Metastatic Pancreatic Carcinoma in the Ovary (tissue), 1 donor: ENCODE results near the genes TMEM14A and GCLC.

- PRO-cap = no peak
These were observed 232.1 kb downstream of the PKHD1 start for GRCh38 chr6:51855308-51855818.

DNA sequence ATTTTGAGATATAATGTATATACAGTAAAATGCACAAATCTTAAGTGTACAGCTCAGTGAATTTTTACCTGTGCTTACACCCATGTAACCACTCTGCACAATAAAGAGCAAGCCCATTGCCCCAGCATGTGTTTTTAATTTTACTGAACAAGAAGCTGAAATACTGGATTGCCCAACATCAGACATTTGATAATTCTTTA lies 1.1 kb upstream of the MCM3 start:
- PRO-cap = no peak

GRCh38 chr6:52305729-52306468 lies 21.4 kb upstream of the MCM3 start:
- PRO-cap = no peak

- PRO-cap = no peak
These were observed 35.9 kb upstream of the PAQR8 start for GRCh38 chr6:52325649-52326839.

- PRO-cap = no peak
These were observed 597 bp upstream of the PAQR8 start for GRCh38 chr6:52361261-52361847.

DNA sequence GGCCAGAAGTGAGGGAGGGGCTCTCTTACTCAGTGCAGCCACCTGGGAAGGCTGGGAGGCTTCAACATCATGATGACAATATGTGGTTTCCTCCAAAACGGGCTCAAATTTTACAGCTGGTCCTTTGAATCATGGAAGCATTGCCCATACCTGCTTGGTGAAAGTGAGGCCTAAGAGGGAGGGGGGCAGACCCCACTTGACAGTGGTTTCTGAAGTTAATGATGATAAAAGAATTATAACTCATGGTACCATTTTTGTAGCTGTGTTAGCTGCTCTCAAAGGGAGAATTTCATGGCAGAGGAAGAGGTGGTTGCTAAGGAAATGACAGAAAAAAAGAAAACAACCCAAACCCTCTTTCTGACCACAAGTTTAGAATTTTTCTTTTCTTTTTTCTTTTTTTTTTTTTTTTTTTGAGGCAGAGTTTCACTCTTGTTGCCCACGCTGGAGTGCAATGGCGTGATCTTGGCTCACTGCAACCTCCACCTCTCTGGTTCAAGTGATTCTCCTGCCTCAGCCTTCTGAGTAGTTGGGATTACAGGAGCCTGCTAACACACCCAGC lies 22.3 kb upstream of the EFHC1 start:
- PRO-cap = no peak

DNA sequence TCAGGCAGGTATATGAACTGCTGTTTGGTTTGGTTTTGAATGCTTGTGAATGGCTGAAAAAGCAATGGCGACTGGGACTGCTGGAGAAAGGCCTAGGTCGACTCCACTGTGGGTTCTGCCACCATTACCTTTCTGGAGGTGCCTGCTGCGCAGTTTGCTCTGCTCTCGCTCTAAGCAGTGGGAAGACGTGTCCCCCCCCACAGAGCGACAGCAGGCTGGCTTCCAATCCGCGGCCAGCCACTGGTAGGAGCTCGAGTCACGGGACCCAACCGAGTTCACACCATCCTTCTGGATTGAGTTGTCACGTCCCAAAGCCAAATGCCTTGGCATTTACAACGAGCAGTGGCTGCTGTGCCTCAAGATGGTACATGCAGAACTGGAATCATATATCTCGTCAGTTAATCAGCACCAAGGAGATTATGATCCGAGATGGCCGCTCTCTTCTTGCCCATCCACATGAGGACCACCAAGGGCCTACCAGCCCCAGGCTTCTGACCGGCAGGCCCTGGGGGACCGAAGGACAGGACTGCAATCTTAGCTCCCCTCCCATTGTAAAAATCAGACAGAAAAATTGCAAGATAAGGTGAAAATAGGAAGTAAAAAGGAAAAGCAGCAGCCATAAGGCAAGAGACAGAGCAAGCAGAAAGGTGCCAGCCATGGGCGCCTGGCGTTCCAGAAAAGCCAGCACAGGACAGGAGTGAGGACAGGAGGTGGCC lies 74.5 kb downstream of the TRAM2 start:
- PRO-cap = no peak

DNA sequence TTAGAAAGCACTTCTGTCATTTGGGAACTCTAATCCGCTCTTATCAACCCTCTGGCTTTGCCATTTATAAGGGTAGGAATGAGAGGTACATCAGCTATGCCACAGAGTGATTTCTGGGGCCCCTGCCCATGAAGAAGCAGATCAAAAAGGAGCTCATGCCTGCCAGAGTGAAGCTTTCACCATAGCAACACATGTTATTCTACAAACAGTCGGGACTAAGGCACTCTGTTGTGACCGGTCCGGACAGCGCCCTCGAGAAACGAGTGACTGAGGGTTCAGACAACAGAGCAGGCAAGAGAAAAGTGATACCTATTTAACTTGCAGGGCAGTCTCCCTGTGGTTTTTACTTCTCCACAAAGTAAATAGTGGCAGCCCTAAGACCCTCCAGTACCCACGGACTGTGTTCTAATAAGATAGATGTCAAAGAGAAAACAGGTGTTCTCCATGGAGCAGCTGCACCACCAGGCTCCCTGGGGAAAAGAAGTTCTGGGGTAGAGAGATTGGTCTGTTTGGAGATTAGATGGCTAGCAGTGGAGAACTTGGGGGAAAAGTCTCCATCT lies 5.6 kb downstream of the TRAM2 start:
- PRO-cap = no peak

DNA sequence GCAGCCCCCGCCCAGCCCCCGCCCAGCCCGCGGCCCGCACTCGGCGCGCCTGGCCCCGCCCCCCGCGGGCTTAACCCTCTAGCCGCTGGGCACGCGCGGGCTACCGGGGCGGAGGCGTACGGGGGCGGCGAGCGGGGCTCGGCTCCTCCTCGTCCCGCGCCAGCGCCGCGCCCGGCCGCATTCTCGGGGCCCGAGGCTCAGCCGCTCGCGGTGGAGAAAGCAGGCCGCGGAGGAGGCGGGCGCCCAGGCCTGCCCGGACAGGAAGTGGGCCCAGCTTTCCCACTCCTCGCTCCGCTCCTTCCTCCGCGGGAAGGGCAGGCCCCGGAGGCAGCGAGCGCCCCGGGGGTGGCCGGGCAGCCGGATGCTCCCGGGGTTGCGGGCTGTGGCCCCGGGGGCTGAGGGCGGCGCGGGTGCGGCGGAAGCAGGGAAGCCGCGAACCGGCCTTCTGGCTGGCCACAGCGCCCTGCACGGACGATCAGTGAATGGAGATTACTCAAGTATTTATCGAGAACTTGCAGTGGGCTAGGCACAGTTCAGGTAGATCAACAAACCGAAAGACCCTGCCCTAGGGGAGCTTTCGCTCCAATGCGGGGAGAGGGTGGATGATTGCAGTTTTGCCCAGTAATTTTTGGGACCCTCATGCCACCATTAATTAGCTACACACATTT lies 389 bp upstream of the TRAM2 start:
- PRO-cap = bidirectional peak, plus-strand start at position 180 of the sequence, minus-strand start outside the sequence

DNA sequence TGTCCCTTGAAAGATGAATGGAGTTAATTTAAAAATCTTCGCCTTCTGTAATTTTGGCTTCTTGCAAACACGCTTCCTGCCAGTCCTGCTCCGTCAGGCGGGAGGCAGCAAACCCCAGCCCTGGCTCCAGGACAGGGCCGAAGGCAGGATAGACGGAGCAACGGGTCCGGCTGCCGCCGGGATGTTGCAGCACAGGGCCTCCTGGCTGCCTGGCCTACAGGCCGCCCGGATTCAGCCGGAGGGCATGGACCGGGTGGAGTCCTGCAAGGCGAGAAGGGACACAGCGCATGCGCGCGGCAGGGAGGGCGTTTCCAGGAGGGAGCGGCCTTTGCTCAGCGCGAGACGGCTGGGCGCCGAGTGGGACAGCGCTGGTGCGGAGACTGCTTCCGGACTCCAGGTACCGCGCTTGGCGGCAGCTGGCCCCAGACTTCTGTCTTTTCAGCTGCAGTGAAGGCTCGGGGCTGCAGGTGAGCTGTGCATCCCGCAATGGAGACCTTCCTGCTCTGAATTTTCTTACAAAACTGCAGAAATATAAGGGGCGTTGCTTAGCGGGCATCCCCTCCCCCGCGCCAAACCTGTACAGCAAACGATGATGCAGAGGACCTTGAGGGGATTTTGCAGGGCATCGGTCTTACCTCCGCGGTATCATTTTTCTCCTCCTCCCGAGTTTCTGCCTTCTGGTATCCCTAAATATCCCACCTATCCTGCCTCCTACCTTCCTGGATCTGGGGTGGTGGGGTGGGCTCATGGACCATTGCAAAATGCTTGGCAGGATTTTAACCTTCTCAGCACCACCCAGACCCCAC lies at the start of gene TMEM14A:
Gene TMEM14A (plus strand): TSS at position 335 of the 806 bp plus-strand sequence.
- PRO-cap = unidirectional peak, plus-strand start at position 160 of the sequence; bidirectional peak, plus-strand start at position 340 of the sequence, minus-strand start at position 216 of the sequence

DNA sequence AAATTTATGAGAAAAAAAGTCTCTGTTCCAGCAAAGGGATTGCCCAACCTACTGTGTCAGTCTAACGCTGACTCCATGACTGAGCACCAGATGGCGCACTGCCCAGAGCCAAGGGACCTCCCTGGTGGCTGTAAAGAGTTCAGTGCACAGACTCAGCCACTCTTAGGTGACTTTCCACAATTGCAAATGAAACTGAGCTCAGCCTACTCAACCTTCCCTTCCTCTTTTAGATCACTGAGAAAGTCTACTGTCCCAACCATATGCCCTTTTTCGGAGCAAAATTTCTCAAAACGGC lies 38.8 kb downstream of the GSTA2 start:
- PRO-cap = no peak

DNA sequence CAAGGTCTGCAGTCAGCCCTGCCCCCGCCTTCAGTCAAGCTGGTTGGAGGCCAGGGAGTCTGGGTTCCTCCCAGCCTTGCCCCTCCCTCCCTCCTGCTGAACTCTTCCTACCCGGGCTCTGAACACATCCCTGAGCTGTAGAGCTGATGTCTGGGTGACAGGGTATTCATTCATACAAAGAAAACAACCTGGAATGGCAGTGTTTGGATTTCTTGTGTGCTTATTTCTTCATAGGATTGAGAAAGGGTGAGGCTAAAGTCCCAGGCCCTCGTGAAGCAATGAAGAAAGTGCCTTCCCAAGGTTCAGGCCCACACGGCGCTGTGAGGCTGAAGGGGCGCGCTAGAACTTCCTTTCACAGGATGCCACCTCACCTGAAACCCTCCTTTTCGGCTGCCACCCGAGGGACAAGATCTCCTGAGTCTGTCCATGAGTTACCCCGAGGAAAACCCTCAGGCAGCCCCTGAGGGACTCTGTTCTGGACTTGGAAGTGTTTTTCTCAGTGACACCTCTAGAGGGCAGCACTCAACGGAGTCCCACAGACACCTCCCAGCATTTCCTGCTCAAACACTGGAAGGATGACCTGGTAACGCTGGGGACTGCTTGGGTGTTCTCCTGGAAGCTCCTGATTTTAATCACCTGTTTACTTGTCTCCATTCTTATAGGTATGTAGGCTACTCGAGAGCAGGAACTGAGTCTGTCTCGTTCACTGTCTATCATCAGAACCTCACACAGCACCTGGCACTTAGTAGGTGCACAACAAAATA lies 11.7 kb upstream of the GSTA1 start:
- PRO-cap = no peak

DNA sequence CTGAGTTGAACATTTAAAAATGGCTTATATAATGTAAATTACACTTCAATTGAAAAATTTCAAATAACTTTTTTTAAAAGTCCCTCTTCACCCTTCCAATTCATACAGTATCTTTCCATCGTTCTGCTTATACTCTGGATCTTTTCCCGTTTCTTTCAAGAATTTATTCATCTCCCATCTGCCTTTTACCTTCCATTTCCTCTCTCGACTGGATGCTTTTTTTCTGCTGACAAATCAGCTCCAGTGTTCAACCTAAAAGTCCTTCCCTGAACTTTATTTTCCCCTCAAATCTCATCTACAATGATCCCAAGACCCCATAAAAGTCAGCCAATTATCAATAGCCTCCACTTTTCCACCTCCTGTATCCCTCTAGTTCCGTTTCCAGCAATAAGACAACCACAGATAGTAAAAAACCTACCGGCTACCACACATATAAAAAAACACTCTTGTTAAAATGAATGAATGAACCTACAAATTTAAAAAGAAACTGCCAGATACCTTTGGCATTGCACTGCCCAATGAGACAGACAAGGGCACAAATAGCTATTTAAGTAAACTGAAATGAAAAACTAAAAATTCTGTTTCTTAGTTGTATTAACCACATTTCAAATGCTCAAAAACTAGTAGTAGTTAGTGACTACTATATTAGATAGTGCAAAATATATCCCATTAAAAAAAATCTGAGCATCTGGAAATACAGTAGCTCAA lies 20.9 kb downstream of the ELOVL5 start:
- PRO-cap = no peak

DNA sequence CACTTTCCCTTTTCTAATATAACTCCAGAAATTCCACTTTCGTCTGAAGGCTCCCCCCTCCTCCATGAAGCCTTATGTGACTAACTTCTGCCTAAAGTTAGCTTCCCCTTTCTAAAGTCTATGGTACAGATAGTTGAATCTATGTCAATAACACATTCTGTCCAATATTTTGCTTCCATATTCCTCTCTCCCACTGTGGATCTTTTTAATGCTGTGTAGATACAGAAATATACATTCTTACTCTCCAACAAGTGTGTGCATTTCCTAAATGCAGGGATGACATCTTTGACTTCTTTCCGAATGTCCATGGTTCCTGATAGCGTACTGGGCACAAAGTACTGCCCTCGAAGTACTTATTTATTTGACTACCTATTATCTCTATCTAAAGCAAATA lies 84.7 kb upstream of the ELOVL5 start:
- PRO-cap = no peak

- PRO-cap = bidirectional peak, plus-strand start at chr6:53545224, minus-strand start at chr6:53545014
These were observed at the start of gene GCLC for GRCh38 chr6:53544934-53545606. Gene GCLC (minus strand): TSS chr6:53545101.

- PRO-cap = bidirectional peak, plus-strand start at chr6:53616714, minus-strand start at chr6:53616653
These were observed 49.3 kb downstream of the KLHL31 start for GRCh38 chr6:53615981-53616844.

DNA sequence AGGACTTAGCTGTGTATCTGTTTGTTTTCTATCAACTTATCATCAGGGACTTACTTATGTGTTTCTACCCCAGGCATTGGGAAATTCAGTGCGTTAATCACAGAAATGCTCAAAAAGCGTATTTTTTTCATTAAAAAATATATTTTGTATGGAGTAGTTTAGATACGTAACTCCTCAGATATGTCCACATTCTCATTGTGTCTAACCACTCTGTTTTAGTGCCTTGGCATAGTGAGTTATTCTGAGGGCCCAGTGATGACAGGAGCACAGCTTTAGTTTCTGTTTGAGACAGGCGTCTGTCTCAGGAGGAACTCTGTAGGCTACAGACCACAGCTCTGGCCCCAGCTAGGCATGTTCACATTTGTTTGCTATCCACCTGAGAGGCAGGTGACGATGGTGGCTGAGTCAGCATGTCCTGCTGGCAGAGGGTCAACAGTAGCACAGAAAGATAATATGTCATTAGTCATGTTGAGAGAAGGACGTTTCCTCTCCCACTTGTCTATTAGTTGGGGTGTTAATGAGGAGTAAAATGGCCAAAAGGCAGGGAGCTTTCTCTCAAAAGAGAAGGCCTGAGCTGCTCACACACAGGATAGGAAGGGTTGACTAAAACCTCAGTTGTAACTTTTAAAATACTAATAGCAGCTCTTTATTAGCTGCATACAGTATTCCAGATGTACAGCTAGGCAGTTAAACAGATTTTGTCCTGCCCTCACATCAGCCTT lies 16.3 kb downstream of the LRRC1 start:
- PRO-cap = no peak

DNA sequence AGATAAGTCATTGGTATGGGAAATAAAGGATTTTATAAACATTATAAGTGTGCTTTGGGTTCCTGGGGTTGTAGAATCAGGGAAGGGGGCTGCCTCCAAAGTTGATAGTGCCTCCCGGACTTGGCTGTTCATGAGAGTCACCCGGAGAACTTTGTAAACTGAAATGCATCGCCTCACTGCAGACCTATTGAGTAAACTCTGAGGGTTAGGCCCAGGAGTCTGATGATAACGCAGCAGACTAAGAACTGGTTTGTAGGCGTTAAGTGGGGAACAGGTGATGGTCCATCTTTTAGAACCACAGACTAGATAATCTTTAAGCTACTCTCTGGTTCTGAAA lies 30.6 kb downstream of the LRRC1 start:
- PRO-cap = no peak

- PRO-cap = no peak
These were observed 104.5 kb downstream of the LRRC1 start for GRCh38 chr6:53899292-53899715.

GRCh38 chr6:54067306-54067674 lies 44.0 kb upstream of the MLIP start:
- PRO-cap = no peak